AG09309 (cell line): ENCODE data around the genes RAB5IF, TLDC2, SAMHD1, SRC and BLCAP.

GRCh38 chr20:36605344-36606447, at the start of gene RAB5IF:
RAB5IF (plus strand) TSS chr20:36605779.
- RRBS, result 2% methylated on average over 25 of the region's 107 CpGs

DNA sequence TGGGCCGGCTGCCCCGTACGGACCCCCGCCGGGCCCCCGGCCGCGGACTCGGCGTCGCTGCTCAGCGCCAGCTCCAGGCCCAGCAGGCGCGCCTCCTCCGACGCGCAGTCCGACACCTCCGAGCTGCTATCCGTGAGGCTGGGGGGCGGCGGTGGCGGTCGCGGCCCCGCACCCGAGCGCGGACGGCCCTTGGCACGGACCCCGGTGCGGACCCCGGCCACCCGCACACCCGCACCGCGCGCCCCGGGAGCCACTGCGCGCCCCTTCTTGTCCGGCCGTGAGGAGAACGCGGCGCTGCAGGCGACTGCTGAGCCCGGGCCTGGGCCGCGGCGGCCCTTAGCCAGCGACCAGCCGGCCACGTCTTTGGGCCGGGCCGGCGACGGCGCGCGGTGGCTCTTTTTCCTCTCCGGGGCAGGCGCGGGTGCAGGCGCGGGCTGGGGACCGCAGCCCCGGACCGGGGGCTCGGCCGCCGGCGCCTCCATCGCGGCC, 431 bp downstream of the SOGA1 start:
- RRBS, result 2% methylated on average over 24 of the region's 76 CpGs

- RRBS, result no CpG with 5 or more reads among the region's 7 CpGs
Measured at GRCh38 chr20:36865204-36865663, 1.9 kb upstream of the SOGA1 start.

GRCh38 chr20:36875907-36876450, at the start of gene TLDC2:
TLDC2 (plus strand) TSS chr20:36876138.
- RRBS, result no CpG with 5 or more reads among the region's 13 CpGs

DNA sequence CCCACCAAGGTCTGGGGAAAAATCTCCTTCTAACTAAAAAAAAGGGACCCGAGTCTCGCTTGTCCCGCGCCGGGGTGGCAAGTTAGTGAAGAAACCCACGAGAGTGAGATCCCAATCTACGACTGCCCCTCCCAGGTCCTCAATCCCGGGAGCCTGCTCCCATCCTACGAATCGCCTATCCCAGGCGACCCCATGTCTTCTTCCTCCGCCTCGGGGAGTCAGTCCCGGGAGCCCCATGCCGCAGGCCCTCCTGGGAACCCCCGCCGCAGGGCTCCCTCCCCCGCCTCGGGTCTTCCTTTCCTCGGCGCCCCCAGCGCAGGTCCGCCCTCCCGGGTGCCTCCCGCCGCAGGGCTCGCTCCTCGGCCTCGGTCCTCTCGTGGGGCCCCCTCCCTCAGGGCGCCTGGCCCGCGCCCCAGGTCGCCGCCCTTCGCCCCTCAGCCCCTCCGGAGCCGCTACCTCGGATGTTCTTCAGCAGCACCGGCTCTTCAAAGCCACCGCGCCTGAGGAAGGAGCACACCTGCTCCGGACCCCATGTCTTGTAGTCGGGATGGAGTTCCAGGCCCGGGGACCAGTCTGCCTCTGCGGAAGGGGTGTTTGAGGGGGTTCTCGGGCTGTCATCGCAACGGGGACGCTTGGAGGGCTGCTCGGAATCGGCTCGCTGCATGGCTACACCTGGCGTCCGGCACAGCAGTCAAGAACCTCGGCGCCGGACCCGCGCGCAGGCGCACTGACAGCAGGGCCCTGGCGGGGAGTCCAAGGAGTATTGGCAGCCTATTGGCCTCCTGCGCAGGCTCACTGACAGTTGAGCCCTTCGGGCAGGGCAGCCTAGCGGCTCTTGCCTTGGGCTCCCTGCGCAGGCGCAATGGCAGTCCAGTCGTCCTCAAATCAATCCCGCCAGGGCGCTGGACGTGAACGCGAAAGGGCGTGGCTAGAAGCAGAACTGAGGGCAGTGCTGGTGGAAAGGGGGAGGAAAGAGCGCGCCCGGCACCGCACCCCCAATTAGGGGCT, at the start of gene SAMHD1:
SAMHD1 (minus strand) TSS at position 729 of the 1,008 bp plus-strand sequence.
- RRBS, result 2% methylated on average over 24 of the region's 79 CpGs

DNA sequence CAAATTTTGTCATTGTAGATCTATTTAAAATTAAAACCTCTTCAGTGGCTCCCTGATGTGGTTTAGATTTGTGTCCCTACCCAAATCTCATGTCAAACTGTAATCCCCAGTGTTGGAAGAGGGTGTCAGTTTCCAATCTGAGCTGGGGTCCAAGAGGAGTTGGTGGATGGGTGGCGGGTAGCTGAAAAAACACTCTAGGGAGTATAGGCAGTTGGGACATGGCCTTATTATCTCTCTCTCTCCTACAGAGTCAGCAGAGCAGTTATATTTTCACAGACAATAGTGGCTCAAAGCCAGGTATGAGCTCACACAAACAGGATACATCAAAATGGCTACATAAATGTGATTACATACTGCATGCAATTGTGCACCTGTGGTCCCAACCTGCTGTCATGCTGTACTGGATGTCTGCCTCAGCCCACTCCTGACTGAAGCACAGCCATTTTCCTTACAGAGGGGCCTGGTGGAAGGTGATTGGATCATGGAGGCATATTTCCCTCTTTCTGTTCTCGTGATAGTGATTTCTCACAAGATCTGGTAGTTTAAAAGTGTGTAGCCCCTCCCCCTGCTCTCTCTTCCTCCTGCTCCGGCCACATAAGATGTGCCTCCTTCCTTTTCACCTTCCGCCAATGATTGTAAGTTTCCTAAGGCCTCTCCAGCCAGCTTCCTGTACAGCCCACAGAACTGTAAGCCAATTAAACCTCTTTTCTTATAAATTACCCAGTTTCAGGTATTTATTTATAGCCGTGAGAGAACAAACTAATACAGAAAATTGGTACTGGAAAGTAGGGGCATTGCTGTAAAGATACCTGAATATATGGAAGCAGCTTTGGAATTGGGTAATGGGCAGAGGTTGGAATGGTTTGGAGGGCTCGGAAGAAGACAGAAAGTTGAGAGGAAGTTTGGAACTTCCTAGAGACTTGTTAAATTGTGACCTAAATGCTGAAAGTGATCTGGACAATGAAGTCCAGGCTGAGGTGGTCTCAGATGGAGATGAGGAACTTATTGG, 37.1 kb upstream of the SAMHD1 start:
- RRBS, result no CpG with 5 or more reads among the region's 6 CpGs

DNA sequence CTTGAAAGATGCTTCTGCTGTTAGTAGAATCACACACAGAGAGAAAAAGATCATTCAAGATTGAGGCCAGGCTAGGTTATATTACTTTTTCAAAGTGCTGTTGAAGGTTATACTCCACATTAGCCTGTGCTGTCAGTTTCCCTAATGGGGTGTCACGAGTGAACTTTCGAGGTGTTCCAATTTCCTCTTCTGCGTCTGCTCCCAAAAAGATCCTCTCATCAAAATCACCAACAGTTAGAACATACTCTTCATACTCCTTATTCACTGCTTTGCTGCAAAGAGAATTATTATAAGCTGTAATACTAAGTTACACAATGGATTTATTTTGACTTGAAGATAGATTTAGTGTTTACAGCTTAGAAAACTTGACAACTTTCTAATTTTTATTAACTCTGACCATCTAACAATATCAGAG, 33.8 kb downstream of the RBL1 start:
- RRBS, result no CpG with 5 or more reads among the region's 3 CpGs

DNA sequence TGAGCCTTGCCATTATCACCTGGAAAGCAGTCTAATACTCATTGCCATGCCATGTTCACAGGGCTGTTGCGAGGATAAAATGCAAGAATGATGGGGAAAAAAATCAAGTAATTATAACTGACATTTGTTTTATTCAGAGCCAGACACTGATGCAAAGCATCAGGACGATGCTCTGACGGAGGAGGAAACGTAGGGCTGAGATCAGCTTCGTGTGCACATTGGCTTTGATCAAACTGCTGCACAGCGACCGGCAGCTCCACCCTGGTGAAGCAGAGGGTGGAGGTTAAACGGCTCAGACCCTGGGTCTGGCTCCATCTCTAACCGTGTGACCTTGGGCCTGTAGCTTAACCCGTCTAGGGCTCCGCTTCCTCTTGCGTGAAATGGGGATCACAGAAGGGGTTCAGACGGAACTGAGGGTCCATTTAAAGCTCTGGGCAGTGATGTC, 796 bp downstream of the RBL1 start:
- RRBS, result no CpG with 5 or more reads among the region's 13 CpGs

DNA sequence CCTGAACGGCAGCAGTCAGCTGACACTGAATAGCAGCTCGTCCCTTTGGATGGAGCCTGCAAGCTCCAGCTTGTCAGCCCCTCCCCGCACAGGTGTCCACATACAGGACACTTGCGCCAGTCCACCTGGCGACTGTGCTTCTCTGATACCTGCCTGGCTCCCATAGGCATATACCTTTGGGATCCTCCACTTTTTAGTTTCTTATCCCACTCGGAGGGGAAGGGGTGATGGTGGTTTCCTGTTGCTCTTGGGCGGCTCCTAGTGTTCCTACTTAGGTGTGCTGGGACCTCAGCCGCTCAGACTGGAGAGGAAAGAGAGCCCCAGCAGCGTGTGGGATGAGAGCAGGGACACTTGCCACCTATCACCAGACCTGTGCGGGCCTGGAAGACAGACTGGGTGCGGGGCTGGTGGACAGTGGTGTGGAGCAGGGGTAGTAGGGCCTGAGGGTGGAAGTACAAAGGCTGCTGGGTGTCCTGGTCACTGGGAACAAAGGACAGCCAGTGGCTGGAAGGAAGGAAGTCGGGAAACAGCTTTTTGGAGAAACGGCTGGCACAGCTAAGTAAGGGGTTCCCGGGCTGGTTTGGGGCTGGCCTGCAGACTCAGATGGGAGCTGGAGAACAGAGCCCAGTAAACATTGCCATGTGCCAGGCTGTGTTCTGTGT, 18.3 kb downstream of the GHRH start:
- RRBS, result no CpG with 5 or more reads among the region's 14 CpGs

GRCh38 chr20:37345522-37346507, at the start of gene SRC:
SRC (plus strand) TSS chr20:37346140.
- RRBS, result 3% methylated on average over 34 of the region's 94 CpGs

DNA sequence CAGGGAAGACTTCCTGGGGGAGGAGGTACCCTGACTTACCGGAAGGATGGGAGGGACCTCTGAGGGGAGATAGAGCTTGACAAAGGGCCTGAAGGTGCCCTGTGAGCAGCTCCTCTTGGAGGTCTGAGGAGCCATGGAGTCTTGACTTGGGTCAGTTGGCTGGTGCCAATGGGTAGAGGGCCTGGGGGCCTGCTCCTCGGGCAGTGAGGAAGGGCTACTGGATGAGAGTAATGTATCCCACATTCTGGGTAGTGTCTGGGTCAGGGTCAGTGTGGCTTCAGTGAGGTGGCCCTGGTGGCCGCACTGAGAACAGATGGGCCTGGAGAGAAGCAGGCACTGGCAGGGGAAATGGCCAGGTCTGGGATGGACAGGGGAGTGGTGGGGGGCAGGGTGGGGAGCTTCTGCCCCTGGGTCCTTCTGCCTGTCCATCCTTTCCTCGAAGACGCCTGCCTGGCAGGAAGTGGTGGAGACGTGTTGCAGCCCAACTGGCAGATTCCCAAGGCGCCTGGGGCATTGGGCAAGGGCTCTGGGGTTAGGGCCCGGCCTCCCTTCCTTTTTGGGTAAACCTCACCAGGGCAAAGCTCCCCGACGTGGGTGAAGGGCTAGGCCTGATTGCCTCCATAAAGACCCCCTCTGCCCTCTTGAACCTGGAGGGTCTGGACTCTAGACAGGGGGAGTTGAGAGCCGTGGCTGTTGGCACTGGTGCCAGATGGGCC, 10.4 kb downstream of the SRC start:
- RRBS, result no CpG with 5 or more reads among the region's 11 CpGs

DNA sequence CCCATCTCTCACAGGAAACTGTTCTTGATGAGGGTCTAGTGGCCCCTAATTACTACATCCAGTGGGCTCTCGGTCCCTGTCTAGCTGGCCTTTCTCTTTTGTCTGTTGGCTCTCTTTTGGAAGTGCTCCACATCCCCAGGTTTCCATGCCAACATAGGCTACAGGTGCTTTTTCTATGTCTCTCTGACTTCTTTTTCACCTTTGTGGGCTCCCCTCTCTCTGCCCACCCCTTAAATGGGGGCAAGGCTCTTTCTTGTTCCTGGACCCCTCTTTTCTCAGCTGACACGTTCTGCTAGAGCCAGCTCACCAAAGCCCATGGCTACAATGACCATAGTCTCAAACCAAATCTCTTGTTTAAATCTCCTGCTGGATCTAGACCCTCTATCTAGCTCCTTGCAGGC, 14.4 kb upstream of the NNAT start:
- RRBS, result no CpG with 5 or more reads among the region's 2 CpGs

- RRBS, result no CpG with 5 or more reads among the region's 26 CpGs
Measured at GRCh38 chr20:37516693-37518187, 3.8 kb upstream of the NNAT start.

DNA sequence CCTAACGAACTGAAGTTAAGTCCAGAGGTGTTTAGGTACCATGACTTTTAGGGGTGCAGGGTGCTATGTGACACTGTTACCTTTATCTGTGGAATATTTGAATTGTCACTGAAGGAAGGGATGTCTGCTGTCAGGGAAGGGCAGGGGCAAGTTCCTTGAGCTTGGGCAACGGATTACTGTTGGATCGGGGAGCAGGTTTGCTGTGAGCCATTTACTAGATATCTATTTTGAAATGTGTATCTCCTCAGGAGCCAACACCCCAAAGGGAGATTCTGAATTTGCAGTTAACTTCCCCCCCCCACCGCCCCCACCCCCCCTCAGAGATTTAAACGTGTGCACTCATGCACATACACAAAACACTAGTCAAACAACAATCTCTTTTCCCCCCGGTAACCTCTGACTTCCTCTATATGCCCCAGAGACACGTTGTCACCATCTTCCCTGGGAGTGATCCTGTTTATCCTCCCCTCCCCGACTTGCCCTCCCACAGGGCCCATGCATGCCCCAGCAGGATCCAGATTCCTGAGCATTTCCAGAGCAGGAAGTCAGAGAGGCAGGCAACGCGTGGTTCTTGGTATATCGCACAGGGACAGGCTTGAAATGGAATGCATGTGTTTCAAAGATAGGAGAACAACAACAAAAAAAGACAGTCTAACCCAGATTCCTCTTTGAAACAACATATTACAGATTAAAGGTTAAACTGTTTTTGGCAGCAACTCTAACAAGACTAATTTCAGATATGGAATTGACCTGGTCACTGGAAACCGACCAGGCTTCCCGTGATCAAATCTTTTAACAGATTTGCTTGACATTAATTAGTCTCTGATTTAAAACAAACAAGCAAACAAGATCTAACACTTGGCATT, 1.5 kb downstream of the BLCAP start:
- RRBS, result no CpG with 5 or more reads among the region's 13 CpGs

DNA sequence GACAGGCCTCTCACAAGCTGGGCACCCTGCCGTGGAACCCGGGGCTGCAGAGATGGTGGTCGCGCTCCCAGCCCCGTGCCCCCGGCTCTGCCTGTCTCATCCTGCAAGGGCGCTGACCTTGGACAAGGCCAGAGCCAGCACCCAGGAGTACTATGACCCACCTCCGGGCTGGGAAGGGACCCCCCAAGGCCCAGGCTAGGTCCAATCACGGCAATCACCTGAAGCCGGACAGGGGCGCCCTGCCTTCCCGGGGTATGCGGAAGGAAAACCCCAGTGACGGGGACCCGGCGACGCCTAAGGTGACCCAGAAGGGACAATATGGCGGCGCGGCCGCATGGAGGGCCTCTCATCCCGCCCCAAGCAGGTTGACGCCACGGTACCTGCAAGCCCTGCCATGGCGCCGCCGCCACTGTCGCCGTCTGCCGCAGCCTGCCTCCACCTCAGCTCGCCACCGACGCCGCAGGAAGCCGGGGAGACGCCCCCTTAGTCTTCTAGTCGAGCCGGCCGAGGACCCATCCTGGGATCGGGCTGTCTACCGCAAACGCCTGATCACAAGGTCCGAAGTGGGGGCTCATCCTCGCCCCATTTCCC, at the start of gene BLCAP:
BLCAP (minus strand) TSS at position 464 of the 591 bp plus-strand sequence.
- RRBS, result 3% methylated on average over 9 of the region's 44 CpGs

DNA sequence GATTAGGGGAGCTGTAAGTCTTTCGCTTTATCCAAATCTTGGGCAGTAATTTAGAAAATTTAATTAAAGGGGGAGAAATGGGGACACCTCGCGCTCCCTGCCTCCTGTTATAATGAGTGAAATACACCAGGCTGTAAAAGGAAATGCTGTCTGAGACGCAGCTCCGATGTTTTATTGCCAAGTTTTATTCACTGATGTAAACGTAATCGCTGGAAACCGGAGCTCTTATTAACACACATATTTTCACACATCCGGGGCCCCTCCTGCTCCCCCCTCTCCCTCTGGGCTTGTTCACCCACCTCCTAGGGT, 4.9 kb upstream of the VSTM2L start:
- RRBS, result 8% methylated on average over 4 of the region's 9 CpGs

- RRBS, result no CpG with 5 or more reads among the region's 8 CpGs
Measured at GRCh38 chr20:37994370-37995055, 38.7 kb downstream of the TTI1 start.

- RRBS, result no CpG with 5 or more reads among the region's 2 CpGs
Measured at GRCh38 chr20:38059296-38059586, 25.7 kb downstream of the RPRD1B start.

DNA sequence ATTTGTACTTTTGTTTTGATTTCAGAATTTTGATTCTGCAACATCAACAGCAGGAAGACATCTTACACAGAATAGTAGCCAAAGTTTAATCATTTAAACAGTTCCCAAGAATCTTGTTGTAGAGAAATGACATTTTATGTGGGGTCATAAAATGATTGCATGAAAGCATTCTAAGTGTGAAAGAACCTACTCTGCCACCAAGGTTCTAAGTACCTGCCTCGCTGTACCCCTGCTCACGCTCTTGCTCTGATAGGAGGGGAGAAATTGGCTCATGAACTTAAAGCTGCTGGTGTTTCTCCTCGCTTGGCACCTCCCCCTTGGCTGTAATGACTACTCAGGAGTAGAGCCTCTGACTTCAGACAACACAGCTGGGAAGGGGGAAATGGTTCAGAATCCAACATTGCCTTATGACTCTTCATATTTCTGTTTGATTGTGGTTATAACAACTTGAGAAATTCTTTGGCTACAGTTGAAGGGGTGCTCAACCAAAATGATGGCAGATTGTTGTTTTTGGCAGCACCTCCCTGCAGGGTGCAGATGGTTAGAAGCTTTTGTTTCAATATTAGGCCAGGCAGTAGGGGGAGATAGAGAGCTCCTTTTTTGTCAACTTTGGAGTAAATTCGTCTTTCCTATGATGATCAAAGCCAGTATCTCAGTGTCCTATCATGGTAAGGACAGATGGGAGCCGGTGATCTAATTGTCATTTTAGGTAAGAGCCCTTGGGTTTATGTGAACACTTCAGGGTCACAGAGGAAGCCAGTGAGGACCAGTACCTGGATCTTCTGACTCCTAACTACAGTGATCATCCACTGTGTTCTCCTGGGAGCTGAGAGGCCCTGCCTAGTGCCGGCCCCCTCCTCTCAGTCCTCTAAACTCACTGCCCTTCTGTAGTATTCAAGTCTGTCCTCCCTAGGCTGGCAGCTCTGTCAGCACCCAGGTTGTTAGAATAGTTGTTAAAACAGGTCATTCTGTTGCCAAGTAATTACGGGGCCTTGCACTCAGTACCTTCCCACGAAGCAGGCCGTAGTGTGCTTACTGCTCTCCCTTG, 39.8 kb downstream of the RPRD1B start:
- RRBS, result no CpG with 5 or more reads among the region's 9 CpGs

DNA sequence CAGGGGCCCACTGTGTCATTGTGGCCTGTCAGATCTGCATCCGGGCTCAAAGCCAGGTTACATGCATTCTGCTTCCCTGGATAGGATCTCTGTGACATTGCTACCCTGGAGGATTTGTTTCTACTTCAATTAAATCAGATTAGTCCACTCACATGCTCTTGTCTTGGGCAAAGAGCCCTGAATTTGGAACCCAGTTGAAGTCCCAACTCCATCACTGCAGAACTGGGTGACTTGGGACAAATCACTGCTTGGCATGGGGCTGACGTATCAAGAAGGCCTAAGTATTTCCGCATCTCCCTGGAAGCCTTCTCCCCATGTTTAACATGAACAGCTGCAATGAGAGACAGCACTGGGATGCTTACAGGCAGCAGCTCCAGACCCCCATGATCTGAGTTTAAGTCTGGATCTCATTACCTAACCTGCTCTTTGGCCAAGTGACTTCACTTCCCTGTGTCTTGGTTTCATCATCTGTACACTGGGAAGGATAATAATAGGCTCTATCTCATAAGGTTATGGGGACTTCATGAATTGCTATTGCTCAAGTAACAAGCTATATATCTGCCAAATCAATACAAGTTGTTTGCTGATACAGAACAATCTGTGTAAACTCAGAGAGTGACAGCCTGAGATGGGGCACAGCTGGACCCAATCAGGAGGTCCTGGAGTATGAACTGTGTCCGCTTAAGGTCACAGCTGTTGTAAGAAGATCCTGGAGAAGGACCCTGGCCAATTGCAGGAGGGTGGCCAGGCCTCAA, 56.1 kb downstream of the TGM2 start:
- RRBS, result no CpG with 5 or more reads among the region's 4 CpGs